Measurements from ENCODE around the gene C3orf49.

DNA sequence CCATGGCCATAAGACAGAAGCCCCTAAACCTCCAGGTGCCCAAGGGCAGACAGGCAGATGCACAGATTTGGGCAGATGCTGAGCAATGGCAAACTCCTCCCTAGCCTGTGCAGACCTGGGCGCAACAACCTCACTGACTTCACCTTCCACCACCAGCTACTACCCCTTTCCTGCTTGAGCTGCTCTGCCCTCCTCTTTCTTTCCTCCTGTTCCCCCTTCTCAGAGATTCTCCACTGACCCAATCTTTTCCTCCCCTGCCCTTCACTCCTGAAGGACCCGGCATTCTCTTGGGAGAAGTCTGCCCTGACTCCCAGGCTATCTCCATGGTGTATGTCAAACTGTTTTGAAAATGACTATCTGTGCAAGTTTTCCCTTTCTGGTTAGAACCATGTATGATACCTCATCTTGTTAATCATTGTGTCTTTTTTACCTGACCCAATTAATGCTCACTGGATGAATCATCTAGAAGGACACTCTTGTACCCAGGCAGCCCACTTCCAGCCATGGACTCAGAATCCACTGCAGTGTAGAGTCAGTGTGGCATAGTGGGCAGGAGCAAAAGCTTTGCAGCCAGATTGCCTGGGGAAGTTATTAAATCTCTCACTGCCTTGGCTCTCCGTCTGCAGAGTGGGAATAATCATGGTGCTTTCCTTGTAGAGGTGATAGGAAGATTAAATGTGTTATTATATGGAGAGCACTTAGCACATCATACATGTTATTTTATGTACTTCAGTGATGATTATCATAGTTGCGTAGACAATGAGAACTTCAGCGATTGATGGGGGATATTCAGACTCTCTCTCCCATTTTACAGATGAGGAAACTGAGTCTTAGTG, 1.2 kb downstream of the FAM3D start:
- RRBS = no CpG with 5 or more reads among the region's 5 CpGs

GRCh38 chr3:58668274-58668735, 1.7 kb upstream of the FAM3D start:
- RRBS = no CpG with 5 or more reads among the region's 9 CpGs

GRCh38 chr3:59808802-59809468, 759.1 kb upstream of the CFAP20DC start:
- RRBS = no CpG with 5 or more reads among the region's 8 CpGs

DNA sequence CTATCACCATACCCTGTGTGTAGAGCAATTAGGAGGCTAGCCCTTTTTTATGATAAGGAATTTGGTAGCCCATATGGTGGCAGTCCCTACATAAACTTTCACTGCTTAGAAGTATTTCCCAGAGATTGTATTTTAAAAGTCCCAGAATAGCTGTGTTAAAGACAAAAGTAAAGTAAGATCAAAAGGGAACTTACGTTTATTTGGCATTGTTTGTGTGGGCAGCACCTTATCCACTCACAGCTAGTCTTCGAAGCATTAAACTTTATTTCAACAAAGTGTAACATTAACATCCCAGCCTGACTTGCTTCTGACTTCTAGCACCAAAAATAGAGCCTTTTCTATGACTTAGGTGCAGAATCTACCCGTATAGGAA, 960.5 kb upstream of the CFAP20DC start:
- RRBS = no CpG with 5 or more reads among the region's 3 CpGs

GRCh38 chr3:60048521-60048988, 998.7 kb upstream of the CFAP20DC start:
- RRBS = no CpG with 5 or more reads among the region's 8 CpGs

- RRBS = no CpG with 5 or more reads among the region's 7 CpGs
Measured at GRCh38 chr3:60224060-60224578, 1027.1 kb downstream of the FHIT start.

DNA sequence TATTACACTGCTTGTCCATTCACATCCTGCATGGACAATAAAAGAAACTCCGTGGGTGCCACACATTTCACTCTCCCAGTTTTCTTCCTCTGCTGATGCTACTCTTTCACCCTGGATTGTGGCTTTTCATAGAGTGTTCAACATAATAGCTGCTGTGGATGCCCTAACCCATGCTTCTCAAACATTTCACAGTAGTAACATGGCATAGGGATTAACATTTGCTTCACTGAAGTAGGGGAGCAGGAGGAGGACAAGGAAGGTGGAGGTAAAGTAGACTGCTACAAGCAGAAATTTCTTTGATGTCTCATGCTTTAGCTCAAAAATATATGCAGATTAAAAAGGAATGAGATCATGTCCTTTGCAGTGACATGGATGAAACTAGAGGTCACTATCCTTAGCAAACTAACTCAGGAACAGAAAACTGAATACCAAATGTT, 993.9 kb downstream of the FHIT start:
- RRBS = no CpG with 5 or more reads among the region's 1 CpG

- RRBS = no CpG with 5 or more reads among the region's 7 CpGs
Measured at GRCh38 chr3:61008953-61009745, 242.1 kb downstream of the FHIT start.

GRCh38 chr3:61750600-61751704, 189.6 kb downstream of the PTPRG start:
- RRBS = no CpG with 5 or more reads among the region's 4 CpGs

GRCh38 chr3:62096964-62097545, 221.8 kb upstream of the C3orf14 start:
- RRBS = no CpG with 5 or more reads among the region's 12 CpGs

GRCh38 chr3:62267108-62268267, 51.3 kb upstream of the C3orf14 start:
- RRBS = no CpG with 5 or more reads among the region's 5 CpGs

DNA sequence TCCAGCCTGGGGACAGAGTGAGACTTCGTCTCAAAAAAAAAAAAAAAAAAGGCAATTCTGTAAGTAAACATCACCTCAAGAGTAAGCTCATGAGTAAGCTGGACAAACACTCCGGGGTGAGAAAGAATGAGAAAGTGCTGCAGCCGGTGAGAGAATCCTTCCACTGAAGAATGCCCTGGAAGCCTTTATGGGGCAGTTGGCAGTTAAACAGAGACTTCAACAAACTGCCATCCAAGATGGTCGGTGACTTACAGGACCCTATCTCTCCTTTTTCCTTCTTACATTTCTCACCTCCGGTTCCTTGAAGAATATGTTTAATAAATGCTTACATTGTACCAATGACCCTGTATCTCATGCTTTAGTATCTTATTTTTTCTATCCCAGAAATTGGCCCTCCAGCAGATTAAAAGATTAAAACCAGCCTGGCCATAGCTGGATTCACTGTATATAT, 7.2 kb downstream of the C3orf14 start:
- RRBS = no CpG with 5 or more reads among the region's 5 CpGs

GRCh38 chr3:63146245-63146527, 131.9 kb upstream of the SYNPR start:
- RRBS = no CpG with 5 or more reads among the region's 4 CpGs

DNA sequence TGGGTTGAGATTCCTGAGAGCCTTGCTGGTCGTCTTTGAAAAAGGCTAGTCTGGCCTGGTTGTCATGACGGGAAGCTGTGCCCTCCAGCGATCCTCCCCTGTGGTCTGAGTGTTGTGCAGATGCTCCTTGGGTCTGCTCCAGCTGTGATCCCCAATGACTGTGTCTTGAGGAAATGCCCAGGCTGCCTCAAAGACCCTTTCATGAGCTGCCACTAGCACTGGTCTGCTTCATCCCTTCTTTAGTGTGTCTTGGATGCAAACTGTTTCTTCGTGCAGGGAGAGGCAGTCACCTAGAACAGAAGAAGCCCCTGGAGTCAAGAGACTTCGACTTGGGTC, 110.9 kb upstream of the SYNPR start:
- RRBS = no CpG with 5 or more reads among the region's 5 CpGs

DNA sequence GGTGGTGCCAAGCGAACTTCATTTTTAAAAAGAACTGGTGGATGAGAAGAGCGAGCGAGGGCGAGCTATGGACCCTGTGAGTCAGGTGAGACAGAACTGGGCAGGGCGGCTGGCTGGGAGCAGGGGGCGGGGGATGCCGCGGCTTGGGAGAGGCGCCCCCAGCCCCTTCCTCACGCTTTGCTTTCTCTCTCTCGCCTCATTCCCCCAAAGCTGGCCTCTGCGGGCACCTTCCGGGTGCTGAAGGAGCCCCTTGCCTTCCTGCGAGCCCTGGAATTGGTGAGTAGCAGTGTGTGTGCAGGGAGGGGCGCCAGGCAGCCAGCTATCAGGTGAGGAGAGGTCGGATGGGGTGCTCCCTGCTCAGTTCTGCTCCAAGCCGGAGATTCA, 351 bp downstream of the SYNPR start:
- RRBS = no CpG with 5 or more reads among the region's 17 CpGs

DNA sequence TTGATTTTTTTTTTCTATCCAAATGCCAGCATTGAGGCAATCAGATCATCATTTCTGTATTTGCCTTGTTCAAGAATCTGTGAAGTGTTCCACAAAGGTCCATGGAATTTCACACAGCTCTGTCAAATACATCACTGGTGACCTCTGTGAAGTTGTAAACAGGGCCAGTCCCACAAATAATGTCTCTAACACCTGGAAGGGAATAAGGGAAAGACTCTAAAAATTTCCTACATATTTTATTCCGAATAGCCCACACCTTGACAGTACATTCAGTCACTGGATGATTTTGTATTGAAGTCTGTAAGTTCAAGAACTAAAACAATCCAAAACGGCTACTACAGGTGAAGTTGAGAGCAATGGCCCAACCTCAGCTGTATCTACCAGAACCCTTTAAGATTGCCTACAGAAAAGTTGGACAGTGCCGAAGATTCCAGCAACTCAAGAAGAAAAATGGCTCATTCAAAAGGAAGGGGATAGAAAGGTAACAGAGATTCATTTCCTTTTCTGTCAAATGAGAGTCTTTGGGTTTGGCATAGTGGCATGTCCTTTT, at the start of gene C3orf49:
C3orf49 (plus strand) TSS at position 184 of the 550 bp plus-strand sequence.
- RRBS = no CpG with 5 or more reads among the region's 3 CpGs

GRCh38 chr3:63912234-63912332, 48.4 kb downstream of the ATXN7 start:
- RRBS = no CpG with 5 or more reads among the region's 11 CpGs

DNA sequence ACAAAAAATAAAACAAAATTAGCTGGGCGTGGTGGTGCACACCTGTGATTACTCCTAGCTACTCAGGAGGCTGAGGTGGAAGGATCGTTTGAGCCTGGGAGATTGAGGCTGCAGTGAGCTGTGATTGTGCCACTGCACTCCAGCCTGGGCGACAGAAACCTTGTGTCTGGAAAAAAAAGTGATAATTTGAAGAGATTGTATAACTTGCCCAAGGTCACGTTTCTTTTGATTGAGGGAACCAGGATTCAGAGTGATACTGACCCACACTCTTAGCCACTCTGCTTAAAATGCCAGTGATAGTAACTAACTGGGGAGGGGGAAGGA, 75.9 kb downstream of the PSMD6 start:
- RRBS = no CpG with 5 or more reads among the region's 4 CpGs

DNA sequence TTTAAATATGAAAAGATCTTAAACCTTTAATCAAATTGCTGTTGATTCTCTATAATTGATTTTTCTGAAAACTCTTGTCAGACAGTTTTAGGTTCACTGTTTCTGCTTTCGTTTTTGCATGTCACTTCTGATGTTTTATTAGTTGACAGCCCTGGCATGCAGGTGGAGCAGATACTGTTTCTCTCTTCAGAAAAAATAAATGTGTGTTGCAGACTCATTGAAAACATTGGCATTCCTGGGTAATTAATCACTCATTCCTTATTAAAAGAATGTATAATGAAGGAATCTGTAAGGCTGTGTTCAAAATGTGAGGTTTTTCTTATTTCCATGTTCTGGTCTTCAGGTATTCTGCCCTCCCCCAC, 54.4 kb downstream of the PSMD6 start:
- RRBS = no CpG with 5 or more reads among the region's 1 CpG

DNA sequence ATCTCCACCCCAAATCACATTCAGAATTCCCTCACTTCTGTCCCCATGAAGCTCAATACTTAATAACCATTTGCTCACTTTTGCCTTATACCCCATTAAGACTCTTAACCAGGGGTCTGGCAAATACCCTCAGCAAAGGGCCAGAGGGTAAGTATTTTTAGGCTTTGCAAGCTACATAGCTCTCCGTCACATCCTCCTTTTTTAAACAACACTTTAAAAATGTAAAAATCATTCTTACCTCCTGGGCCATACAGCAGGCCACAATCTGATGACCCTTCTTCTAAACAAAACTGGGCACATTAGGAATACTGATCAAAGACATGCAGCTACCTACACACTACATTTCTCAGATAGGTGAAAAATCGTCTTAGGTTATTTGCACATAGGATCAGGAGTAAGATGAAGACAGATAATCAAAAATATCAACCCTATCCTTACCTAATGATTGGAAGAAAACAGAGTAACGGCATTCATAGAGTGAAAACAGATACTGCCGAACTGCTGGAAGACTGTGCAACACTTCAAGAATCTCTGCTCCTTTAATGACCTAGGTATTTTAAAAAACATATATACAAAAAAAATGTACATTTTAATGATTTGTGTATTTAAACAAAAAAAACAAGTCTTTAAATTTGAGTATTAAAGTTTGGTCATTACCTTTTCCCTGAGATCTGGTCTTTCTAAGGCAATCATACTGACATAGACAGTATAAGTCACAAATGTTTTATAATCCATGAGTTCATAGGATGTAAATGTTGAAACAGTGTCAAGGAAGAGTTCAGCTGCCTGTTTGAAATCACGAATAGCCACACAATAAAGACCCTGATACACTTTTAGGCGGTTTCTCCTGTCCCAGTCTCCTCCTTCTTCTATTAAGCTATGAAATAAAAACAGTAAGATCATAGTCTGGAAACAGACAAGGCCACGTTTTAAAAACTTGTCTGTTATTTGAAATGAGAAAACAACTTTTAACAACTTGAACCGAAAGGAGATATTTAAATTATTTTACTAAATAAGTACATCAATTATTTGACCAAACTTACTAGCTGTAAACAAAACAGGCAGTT, 4.8 kb downstream of the PSMD6 start:
- RRBS = no CpG with 5 or more reads among the region's 8 CpGs